SEM (cell line): ENCODE measurements around a stretch of chr10.

GRCh38 chr10:122102525-122102983, 113.6 kb downstream of the TACC2 start:
- PRO-cap, result no peak

DNA sequence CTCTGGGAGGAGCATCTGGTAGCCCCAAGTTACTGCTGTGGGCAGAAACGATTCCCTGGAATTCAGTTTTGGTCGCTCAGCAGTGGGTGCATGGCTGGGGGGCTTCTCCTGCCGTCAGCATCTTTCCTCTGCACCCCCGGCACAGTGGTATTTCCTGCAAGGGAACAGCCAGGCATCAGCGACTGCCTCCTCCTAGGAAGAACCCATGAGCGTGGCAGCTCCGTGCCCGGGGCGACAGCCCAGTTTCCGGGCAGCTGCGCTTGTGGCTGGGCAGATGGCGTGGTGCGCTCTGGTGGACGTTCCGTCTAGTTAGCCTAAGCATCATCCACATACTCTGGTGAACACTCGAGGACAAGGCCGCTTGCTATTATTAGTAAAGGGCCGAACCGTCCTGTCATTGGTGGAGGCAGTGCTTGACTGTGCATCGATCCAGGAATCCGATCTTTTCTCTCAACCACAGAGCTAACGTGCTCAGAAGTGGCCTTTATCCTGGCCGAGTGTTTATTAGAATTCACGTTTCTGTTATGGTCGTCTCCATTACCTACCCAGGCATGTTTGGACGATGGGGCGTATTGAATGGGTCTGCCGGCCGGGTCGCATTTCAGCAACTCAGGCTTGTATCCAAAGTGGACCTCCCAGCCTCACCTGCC, 106.8 kb upstream of the BTBD16 start:
- PRO-cap, result no peak

DNA sequence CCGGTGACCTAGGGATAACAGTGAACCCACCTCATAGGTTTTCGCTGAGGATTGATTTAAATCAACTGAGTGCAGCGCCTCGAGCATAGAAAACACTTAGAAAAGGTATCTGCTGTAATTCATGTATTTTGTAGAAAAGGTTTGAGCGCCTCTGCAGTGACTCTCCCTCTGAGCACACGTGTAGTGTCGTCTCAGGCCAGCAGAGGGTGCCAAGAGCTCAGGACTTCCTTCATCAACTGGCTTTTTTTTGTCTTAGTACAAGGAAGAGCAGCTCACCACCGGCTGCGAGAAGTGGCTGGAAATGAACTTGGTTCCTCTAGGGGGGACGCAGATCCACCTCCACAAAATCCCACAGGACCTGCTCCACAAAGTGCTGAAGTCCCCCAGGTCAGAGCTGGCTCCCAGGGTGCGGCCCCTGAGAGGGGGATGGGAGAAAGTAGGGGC, 27.7 kb downstream of the BTBD16 start:
- PRO-cap, result no peak

DNA sequence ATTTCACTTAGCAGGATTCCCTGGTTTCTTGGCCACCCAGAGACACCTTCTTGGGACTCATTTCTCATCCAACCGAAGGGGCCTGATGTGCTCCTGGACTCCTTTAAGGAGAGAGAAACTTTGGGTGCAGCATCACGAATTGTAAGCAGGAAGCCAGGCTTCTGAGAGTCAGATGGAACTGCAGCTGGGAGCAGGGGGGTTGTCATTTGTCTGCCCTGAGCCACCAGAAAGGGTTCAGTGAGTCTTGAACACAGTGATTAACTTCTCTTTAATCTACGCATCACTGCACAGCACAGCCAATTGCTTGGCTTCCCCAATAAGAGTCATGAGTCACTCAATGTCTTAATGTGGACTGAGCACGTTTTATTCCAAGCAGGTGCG, 26.1 kb upstream of the PLEKHA1 start:
- PRO-cap, result no peak

- PRO-cap, result unidirectional peak, plus-strand start at chr10:122374561
Measured at GRCh38 chr10:122374515-122374604, 148 bp upstream of the PLEKHA1 start.

DNA sequence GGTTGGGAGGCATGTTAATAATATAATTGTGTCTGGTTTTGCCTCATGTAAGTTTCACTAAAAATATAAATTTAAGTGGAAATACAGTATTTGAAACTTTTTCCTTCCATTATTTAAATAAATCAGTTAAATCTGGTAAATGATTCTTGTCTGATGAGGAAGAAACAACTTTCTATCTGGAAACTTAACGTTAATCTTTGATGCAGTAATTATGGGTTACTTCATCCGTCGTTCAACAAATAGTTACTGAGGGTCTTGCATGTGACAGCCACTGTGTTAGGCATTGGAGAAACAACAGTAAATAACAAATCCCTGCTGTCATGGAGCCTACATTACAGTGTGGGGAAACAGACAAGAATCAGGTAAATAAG, 5.5 kb downstream of the PLEKHA1 start:
- PRO-cap, result no peak

DNA sequence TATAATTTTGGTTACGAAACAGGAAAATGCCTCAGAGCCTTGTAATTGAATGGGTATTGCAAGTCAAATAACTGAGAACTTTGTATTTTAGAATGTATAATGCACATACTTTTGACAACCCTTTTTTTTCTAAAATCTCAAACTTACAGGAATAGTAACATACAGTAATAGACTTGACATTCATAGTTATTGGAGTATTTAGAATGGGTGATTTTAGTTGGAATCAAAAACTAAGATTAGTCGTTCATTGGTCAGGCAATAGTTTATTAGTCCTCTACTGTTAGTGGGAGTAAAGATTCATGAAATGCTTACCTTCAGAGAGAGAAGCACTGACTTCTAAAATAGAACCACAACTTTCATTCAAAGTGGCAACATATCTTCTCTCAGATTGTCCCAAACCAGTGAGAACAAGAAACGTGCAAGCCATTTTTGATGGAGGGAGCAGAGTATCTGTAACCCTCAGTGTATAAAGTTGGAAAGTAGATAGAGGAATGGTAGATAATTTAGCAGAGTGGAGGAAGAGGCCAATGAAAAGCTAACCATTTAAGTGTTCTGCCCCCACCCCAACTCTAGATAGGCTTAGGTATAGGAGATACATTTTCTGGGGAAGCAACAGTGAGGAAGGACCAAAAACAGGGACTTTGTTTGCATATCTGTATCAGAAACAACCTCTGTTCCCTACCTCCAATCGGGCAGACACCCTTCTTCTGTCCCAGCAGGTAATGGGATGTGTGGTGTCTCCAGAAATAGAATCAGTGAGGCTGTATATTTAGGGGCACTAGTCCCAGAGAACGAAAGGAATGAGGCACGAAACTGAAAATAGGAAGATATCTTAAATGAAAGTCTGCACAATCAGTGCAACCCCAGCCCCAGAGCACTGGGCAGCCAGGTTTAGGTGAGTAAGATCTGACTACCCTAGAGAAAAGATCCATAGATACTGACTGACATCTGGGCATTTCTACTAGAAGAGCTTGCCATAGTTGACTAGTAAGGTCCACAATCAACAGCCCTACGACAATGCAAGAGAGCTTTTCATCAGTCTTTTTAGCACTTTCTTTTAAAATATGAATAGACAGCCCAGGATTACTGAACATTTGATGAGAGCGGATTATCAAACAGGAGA, 27.9 kb downstream of the PLEKHA1 start:
- PRO-cap, result no peak

- PRO-cap, result no peak
Measured at GRCh38 chr10:122475494-122475786, 14.1 kb downstream of the HTRA1 start.

GRCh38 chr10:122489299-122489651, 27.9 kb downstream of the HTRA1 start:
- PRO-cap, result no peak

DNA sequence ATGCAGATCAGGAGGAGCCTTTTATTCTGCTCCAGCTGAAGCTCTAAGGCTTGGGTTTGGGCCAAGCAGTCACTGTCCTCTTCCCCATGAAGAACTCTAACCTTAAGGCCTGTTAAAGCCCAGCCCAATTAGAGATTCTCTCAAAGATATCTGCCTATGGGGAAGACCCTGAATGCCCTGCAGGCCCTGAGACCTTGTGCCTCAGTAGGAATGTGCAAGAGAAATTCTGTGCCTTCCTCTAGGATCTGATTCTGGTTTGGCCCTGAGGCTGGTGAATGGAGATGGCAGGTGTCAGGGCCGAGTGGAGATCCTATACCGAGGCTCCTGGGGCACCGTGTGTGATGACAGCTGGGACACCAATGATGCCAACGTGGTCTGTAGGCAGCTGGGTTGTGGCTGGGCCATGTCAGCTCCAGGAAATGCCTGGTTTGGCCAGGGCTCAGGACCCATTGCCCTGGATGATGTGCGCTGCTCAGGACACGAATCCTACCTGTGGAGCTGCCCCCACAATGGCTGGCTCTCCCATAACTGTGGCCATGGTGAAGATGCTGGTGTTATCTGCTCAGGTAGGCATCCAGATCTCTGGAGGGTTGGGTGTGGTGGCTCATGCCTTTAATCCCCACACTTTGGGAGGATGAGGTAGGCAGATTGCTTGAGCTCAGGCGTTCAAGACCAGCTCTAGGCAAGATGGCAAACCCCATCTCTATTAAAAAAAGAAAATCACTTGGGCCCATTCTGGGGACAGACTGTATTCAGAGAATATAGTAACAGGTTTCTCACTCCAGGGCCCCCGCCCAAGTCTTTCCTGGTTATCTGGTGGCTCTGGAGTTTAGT, 15.8 kb downstream of the DMBT1 start:
- PRO-cap, result no peak

- PRO-cap, result no peak
Measured at GRCh38 chr10:122948519-122948999, 5.5 kb downstream of the C10orf88 start.

- PRO-cap, result unidirectional peak, minus-strand start at chr10:123140259
Measured at GRCh38 chr10:123139158-123140515, 3.9 kb downstream of the HMX3 start.

DNA sequence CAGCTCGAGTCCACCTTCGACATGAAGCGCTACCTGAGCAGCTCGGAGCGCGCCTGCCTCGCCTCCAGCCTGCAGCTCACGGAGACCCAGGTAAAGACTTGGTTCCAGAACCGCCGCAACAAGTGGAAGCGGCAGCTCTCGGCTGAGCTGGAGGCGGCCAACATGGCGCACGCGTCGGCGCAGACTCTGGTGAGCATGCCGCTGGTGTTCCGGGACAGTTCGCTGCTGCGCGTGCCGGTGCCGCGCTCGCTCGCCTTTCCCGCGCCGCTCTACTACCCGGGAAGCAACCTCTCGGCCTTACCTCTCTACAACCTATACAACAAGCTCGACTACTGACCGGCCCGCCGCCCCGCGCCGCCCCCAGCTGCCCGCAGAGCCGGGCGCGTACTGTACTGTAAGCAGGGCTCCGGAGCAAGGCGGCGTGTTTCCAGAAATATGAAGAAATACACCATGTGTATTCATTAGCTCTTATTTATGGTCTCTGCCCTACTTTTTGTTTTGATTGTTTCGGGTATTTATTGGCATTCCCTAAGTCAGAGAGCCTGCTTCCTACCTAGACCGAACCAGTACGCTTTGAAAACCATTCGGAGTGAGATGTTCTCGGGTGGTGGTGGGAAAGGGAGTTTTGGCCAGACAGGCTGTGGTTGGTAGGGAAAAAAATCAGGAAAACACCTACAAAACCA, 2.0 kb downstream of the HMX2 start:
- PRO-cap, result no peak

- PRO-cap, result no peak
Measured at GRCh38 chr10:123800229-123800885, 91.2 kb downstream of the CPXM2 start.

- PRO-cap, result no peak
Measured at GRCh38 chr10:123863958-123864529, 27.6 kb downstream of the CPXM2 start.

- PRO-cap, result no peak
Measured at GRCh38 chr10:123997911-123998489, 95.4 kb downstream of the CHST15 start.

DNA sequence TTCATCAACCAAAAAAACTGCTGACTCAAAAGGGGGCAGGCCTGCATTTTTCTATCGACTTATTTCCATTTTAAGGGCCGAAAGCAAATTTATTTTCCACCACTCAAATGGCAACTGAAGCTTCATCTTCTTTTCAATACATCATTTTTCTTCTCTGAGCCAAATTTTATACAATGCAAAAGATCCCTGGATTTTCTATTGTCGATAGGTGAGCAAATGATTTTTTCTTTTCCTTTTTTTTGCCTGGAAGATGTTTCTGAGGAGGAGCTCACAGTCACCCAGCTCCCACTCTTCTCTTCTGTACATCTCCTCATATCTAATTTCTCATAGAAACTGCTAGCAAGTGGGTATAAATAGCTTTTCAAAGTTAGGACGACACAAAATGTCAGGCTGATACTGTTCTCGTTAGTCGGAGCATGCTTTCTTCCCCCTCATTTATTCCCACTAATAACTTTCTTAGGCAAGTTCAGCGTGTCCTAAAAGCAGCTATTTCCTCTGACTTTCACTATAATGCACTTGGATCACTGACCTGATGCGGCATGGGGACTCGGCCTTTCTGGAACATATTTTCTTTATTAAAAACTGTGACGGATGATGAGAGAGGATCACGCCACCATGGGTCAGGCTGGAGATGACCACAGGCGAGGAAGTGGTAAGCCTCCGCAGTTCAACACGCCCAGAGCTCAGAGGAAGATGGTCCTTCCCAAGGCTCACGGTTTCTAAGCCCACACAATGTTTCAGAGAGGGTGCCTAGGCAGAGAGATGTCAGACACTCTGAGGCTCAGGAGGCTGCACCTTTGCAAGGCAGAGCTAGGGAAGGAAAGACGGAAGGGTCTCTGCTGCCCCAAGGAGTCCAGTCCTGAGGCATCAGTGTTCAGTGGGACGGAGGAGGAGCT, 9.9 kb downstream of the CHST15 start:
- PRO-cap, result bidirectional peak, plus-strand start at position 665 of the sequence, minus-strand start at position 558 of the sequence

GRCh38 chr10:124092160-124093149, 943 bp downstream of the CHST15 start:
- PRO-cap, result bidirectional peak, plus-strand start at chr10:124092511, minus-strand start at chr10:124092406; unidirectional peak, plus-strand start at chr10:124092803; bidirectional peak, plus-strand start at chr10:124093199, minus-strand start at chr10:124093042

GRCh38 chr10:124105020-124106060, 11.9 kb upstream of the CHST15 start:
- PRO-cap, result no peak

DNA sequence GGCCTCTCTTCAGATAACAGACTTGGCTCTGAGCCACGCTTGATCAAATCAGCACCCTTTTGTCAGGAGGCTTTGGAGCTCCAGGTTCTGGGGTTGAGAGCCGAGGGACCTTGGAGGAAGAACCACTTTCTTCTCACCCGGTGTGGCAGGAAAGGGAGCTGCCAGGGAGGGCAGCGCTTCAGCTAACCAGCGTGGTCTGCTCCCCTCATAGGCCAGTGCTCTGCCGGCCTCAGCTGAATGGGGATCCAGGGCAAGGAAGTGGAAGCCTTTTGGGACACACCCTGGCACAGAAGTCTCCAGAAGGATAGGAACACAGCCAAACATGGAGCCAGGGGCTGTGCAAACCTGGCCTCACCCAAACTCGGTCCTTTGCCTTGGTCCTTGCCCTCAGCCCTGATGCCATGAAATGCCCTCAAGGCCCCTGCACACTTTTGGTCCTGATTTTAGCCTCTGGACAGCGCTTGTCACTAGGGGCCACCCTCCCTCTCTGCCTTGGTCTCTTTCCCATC, 23.6 kb upstream of the CHST15 start:
- PRO-cap, result no peak